Measurements from ENCODE around the gene TEX44.

GRCh38 chr2:230690871-230691304, 21.8 kb upstream of the CAB39 start:
- RRBS, result no CpG with 5 or more reads among the region's 2 CpGs

DNA sequence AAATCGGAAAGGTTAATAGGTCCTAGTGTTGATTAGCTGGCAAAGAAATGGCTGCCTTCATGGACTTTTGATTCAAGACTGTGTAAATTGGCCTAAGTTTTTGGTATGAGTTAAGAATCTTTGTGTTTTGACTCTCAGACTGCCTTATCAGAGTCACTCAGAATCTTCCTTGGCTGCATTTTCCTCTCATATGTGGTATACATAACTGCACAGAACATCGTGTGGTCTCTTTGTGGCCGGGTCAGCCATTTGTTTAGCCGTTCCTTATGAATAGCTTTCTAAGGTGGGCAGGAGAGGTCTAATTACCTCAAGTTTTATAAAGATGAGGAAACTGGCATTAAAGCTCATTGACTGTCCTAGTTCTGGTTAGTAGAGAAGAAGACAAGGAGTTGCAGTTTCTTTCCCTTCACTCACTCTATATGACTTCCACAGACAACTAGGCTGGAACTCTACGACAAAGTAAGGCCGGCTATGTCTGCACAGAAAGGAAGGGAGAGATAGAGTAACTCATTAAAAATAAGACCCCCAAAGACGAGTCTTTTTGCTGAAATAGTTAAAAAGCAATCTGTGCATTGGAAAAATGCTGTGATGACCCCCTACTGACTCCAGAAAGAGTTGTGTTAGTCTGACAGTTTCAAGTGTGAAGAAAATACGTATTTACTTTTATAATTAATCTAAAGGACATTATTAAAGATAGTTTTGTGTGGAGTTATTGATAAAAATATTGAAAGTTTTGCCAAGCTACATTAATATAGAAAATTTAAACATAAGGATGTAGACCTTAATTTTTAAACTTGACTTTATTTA, 30.4 kb downstream of the CAB39 start:
- RRBS, result no CpG with 5 or more reads among the region's 8 CpGs

DNA sequence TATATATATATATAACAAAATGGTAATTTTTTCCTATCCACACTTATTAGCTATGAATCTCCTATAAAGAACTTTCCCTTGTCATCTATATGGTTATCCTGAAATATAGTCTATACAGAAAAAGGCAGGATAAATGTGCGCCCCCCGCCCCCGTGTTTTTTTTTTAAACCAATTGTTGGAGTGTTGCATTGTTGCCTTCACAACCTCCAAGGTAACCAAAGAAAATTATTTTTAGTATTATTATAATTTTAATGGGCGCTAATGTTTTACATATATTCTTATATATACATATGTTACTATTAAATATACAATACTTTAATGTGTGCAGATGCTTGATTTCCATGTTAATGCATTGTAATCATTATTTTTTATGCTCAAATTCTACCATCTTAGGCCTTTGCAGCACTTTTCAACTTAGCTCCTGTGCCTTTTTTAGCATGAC, 36.2 kb downstream of the CAB39 start:
- RRBS, result no CpG with 5 or more reads among the region's 4 CpGs

GRCh38 chr2:230770719-230771314, 58.2 kb downstream of the CAB39 start:
- RRBS, result no CpG with 5 or more reads among the region's 3 CpGs

- RRBS, result 3% methylated on average over 2 of the region's 13 CpGs
Measured at GRCh38 chr2:230872873-230873338, 8.2 kb downstream of the ITM2C start.

- RRBS, result 38% methylated on average over 4 of the region's 16 CpGs
Measured at GRCh38 chr2:230905271-230905727, 19.7 kb downstream of the GPR55 start.

GRCh38 chr2:230927524-230928022, 2.5 kb upstream of the GPR55 start:
- RRBS, result no CpG with 5 or more reads among the region's 9 CpGs

GRCh38 chr2:230956756-230957260, 31.8 kb upstream of the GPR55 start:
- RRBS, result no CpG with 5 or more reads among the region's 8 CpGs

DNA sequence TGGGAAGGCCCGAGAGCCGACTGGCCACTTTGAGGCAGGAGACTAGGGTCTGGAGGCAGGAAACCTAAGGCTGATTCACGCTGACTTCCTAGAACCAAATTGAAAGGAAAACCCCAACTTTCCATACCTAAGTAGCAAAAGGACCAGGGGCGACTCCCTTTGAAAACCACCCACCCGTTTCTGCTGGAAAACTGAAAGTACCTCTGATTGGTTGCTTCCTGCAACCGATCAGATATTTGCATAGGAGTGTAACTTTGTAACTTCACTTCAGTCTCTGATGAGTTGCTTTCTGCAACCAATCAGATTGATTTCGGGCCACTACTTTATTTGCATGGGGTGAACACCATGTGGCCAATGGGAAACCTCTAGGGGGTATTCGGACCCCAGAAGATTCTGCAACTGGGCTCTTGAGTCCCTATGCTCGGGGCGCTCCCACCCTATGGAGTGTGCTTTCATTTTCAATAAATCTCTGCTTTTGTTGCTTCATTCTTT, 26.7 kb upstream of the SPATA3 start:
- RRBS, result no CpG with 5 or more reads among the region's 10 CpGs

GRCh38 chr2:231037689-231038411, 527 bp downstream of the C2orf72 start:
- RRBS, result 2% methylated on average over 34 of the region's 111 CpGs

DNA sequence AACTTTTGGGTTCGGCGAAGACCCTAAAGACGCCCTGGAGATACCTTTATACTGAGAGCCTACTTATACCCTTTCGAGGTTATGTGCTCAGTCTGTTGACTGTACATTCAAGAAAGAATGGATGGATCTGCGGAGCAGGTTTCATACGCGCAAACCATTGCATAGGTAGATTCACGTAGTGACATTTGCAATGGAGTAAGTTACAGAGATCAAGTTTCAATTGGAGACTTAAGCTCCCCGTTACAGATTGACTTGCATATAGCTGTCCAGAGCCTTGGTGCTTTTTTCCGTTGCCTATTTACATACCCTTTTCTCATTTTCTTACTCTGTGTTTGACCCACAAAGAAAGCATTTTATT, 904 bp downstream of the PSMD1 start:
- RRBS, result no CpG with 5 or more reads among the region's 10 CpGs

- RRBS, result no CpG with 5 or more reads among the region's 19 CpGs
Measured at GRCh38 chr2:231244758-231245550, 46.5 kb downstream of the ARMC9 start.

DNA sequence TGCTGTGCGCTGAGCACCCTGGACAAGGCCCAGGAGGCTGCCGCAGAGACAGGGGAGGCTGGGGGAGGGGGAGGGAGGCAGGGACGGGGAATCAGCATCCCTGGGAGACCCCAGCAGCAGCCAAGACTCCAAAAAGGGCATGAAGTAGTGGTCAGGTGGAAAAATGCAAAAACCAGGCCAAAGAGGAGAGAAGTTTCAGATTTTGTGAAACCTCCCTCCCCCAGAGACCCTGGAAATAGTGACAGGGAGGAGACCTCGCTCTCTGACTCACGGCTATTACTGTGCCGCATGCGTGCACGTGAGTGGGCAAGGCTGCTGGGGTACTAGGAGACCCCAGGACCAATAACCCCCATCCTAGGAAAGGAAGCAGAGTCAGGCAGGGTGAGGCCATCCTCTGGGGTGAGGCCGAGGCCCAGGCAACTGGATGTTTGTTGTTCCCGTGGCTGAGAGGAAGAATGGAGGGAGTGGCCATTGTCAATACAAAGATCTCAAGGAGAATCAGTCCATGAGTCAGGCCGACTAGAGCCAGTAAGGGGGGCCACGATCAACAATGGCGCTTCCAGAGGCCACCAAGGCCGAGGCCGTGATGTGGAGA, 15.9 kb upstream of the B3GNT7 start:
- RRBS, result no CpG with 5 or more reads among the region's 15 CpGs

GRCh38 chr2:231396334-231396972, 943 bp downstream of the B3GNT7 start:
- RRBS, result 28% methylated on average over 5 of the region's 18 CpGs

- RRBS, result 100% methylated on average over 1 of the region's 12 CpGs
Measured at GRCh38 chr2:231399404-231399832, 3.9 kb downstream of the B3GNT7 start.

DNA sequence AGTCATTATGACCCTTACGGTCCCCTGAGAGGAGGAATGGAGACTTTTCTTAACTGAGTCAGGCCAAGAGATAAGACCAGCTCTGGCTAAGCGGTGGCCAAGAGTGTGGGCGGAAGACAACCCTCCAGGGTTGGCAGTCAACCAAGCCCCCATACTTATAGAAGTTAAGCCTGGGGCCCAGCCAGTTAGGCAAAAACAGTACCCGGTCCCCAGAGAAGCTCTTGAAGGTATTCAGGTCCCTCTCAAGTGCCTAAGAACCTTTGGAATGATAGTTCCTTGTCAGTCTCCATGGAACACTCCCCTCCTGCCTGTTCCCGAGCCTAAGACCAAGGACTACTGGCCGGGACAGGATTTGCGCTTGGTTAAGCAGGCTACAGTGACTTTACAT, 8.2 kb downstream of the B3GNT7 start:
- RRBS, result no CpG with 5 or more reads among the region's 7 CpGs

DNA sequence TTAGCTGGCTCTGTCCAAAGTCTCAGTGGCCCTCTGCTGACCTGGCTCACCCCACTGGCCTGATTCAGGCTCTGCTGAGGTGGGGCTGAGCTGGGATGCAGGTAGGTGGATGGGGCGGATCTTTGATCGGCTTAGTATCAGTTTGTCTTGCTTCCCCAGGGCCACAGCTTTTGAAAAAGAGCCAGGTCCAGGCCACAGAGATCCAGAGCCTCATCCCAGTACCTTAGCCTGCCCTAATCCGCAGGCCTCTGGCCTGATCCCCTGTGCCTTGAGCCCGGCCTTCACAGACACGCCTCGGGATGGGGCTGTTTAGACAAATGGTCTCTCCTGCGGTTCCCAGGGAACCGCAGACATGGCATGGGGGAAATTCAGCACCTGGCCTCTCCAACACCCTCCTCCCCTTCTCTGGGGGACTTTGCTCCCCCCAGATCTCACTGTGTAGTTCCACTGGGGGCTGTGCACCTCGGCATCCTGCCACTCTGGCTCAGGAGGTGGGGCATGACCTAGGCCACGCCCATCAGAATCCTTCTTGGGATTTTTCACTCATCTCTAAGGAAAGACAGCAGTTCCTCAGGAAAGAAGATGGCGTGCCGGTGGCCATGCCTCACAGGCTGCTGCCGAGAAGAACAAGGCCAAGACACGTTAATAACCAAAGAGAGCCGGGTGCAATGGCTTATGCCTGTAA, 3.4 kb downstream of the NMUR1 start:
- RRBS, result 93% methylated on average over 4 of the region's 15 CpGs

DNA sequence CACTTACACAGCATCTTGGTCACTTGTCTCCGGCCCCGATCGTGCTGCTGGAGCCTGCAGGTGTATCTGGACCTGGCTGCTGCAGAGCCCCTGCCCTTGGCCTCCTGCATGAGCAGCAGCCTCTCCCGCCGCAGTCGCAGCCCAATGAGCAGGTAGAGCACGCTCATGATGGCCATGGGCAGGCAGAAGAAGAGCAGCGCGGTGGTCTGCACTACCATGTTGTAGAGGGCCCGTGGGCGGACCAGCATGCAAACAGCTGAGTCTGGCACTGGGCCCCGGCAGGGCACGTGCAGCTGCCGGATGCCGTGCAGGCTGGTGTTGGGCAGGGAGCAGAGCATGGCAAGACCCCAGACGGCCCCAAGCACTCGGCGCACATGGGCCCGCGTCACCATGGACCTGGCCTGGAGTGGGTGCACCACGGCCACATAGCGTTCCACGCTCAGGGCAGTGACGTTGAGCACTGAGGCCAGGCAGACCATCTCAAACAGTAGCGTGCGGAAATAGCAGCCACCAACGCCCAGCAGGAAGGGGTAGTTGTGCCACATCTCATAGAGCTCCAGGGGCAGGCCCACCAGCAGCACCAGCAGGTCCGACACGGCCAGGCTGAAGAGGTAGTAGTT, 2.0 kb downstream of the NMUR1 start:
- RRBS, result no CpG with 5 or more reads among the region's 29 CpGs

DNA sequence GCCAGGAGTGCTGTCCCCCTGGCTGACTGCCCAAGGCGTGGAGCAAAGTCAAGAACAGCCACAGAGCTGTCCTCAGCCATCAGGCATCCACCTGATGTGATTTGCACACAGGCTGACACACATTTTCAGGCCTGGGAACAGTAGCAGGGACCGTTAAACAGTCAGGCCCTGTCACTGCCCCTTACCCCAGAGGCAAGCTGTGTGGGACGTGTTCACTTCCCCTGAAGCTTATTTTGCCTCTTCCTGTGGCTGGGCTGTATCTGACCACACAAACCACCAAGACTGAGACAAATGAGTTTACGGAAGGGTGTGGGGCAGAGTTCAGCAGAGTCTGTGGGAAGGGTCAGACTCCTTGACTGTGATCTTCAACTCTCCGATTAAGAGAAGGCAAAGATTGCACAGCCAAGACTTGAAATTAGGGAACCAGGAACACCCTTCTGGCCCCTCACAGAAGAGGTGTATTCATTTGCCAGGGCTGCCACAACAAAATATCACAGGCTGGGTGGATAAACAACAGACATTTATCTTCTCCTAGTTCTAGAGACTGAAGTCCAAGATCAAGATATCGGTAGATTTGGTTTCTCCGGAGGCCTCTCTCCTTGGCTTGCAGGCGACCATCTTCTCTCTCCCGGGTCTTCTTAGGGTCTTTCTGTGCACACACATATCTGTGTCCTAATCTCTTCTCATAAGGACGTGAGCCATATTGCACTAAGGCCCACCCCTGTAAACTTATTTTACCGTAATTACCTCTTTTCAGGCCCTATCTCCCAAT, 15.4 kb upstream of the NMUR1 start:
- RRBS, result no CpG with 5 or more reads among the region's 11 CpGs

GRCh38 chr2:231592674-231593015, at the start of gene TEX44:
Gene TEX44, plus strand, starts transcription at chr2:231592864.
- RRBS, result no CpG with 5 or more reads among the region's 3 CpGs